Vagina (tissue), 1 donor: ENCODE measurements around a stretch of chr11.

DNA sequence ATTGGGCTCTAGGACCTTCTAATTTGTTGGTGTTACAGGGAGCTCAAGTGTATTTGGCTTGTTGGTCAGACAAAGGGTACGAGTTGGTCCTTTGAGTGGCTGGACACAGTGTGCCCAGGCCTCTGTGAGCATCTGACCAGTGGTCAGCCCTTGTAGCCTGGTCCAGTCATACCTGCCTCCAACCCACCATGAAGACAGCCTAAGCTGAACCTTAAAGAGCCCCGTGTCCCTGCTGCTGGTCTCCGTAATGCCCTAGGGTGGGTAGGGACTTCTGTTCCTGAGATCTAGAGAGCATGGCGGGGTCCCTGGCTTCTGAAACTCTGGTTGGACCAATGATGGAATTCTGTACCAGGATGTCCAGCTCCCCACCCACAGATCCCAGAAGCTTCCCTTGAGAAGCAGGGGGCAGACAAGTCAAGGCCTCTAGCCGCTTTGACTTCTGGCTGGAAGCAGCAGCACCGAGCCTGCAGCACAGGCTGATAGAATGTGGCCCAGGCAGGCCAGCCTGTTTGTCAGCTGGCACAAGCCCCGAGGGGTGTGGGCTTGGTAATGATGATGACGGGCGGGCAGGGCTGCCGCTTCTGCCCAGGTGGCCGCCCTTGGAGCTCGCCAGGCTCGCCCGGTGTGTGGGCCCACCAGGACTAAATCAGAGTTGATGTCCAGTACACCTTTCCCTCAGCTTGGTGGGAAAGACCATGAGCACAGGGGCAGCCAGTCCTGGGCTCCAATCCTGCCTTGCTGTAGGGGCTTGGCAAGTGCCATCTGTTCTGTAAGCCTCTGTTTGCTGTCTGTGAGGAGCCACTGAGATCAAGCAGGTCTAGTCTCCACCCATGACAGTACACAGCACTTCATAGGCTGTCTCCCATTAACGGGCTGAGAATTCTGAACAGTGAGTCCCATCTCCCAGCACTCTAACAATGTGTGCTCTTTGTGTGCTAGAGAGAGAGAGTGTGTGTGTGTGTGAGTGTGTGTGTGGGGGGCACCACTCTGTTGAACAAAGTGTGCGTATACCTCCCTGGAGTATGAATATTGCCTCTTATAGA is 26.6 kb downstream of the MICAL2 start:
- PRO-cap, result no peak
- RAMPAGE, long total RNA, result no peak

DNA sequence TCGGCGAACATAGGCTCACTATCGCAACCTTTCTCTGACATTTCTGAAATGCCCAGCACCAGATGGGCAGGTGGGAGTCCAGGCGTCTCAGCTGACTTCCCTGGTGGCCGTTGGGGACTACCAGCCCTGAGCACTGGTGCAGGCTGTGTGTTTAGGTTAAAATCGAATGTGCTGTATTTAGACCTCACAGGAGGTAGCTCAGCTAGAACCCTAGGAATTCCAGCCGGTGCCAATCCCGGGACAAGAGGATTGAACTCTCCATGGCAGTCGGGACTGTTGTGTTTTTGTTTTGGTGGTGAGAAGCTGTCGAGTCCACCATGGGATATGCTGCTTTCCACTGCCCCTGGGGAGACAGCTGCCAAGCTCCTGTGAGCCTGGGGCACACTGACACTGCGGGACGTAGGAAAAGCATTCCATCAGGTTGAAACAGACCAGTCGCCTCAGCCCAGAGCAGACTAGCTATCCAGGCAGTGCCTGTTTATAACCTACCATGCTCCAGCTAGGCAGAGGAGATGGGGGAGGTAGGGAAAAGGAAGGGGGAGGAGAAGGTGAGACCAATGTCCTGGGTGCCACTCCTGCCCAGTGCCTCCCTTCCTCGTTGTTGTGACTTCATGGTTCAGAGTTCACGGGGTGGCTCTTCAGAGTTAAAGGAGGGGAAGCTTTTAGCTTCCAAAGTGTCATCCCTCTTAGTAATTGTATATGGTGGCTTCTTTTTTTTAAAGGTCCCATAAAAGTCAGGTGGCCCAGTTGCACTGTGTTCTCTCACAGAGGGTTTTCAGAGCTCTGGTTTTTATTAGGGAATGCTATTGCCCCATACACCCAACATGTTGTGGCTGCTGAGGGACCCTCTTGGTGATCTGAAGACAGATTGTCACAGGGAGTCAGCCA is 53.0 kb downstream of the MICAL2 start:
- PRO-cap, result no peak
- RAMPAGE, long total RNA, result no peak

DNA sequence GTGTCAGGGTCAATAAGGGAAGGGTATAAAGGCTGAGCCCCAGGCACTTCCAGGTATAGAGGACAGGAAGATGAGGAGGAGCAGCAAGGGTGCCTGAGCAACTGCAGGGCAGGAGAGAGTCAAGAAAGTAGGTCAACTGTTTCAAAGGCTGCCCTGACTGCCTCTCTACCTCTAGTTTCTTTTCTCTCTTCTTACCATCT is 86.0 kb downstream of the MICAL2 start:
- PRO-cap, result no peak
- RAMPAGE, long total RNA, result no peak

- PRO-cap, result no peak
- RAMPAGE, long total RNA, result no peak
Measured at GRCh38 chr11:12249428-12250128, 127.8 kb upstream of the PARVA start.

GRCh38 chr11:12286980-12287371 is 90.4 kb upstream of the PARVA start:
- PRO-cap, result no peak
- RAMPAGE, long total RNA, result no peak

- PRO-cap, result no peak
- RAMPAGE, long total RNA, result start-site peak on the plus strand at chr11:12380293-12380364, 5 reads
Measured at GRCh38 chr11:12379816-12381052, 2.9 kb downstream of the PARVA start.

DNA sequence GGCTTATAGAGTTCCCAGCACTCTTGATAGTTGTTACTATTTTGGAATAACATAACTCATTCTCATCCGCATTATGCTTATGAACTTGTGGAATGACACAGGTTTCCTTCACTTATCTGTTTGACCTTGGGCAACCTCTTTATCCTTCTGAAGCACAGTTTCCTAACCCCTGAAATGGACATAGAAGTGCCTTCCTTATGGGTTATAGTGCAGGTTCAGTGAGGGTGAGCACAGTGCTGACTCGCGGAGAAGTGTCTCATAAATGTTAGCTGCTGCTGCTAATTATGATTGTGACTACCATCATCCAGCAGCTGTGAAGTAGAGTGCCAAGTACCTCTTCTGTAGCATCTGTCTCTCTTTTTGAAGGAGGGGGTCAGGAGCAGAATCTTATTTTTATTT is 15.1 kb downstream of the TEAD1 start:
- PRO-cap, result no peak
- RAMPAGE, long total RNA, result no peak

- PRO-cap, result unidirectional peak, minus-strand start at chr11:12694364
- RAMPAGE, long total RNA, result no peak
Measured at GRCh38 chr11:12694201-12694733, 20.0 kb downstream of the TEAD1 start.

DNA sequence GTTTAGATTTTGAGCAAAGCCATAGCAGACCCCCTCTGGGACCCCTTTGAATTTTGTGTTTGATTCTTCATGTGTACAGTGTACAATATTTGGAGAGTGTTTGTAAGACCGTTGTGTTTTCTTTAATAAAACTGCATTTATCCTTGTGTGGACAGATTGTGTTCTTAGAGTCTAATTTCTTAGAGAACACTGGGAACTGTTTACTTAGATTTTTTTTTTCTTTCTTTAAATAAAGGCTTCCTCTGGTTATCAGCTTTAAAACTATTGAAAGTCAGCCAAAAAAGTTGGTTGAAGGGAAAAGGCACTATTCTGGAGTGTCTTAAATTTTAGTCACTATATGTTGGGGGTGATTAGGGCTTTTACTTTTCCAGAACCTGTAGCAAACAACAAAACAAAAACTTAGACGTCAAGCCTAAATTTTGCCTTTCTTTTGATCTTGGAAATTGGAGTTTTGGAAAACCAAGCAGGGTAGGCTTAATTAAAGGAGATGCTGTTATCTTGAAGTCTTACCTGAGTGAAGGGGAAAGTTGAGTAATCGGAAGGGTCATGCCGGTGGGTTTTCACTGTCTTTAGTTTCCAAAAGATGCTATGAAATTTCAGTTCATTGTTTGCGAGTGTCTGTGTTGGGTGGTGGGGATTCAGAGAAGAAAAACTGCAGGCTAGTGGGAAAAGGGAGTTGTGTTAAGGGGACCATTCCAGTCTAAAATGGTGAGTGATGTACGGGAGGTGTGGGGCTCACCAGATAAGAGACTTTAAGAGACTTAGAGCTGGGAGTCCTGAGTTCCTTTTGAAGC is 27.0 kb downstream of the TEAD1 start:
- PRO-cap, result no peak
- RAMPAGE, long total RNA, result no peak

GRCh38 chr11:12806144-12806771 is 132.0 kb downstream of the TEAD1 start:
- PRO-cap, result no peak
- RAMPAGE, long total RNA, result no peak

- PRO-cap, result bidirectional peak, plus-strand start at chr11:12814071, minus-strand start at chr11:12813983
- RAMPAGE, long total RNA, result start-site peak on the plus strand at chr11:12814006-12814280, 22 reads
Measured at GRCh38 chr11:12813516-12814465, 139.6 kb downstream of the TEAD1 start.

- PRO-cap, result no peak
- RAMPAGE, long total RNA, result start-site peak on the plus strand at chr11:12829839-12829968, 25 reads
Measured at GRCh38 chr11:12829495-12830652, 155.7 kb downstream of the TEAD1 start.

- PRO-cap, result no peak
- RAMPAGE, long total RNA, result no peak
Measured at GRCh38 chr11:12845538-12846471, 163.3 kb upstream of the RASSF10 start.

GRCh38 chr11:12862607-12863108 is 146.5 kb upstream of the RASSF10 start:
- PRO-cap, result no peak
- RAMPAGE, long total RNA, result no peak

DNA sequence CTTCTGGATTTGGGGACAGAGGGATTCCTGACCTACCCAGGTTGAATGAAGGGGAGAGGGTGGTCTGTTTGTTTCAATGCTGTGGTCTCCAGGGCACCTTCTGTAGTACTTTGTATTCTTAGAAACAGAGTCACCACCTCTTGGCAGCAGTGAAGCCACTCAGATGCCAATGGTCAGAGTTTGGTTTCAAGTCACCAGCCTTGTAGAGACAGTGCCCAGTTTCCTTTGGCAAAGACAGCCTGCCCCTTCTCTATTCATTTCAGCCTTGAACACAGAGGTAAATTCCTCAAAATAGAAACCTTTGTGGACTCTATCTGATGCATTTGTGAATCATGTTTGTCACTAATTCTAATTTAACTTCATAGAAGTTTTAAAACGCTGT is 111.7 kb upstream of the RASSF10 start:
- PRO-cap, result no peak
- RAMPAGE, long total RNA, result no peak

- PRO-cap, result no peak
- RAMPAGE, long total RNA, result no peak
Measured at GRCh38 chr11:13007929-13008376, 1.2 kb upstream of the RASSF10 start.

GRCh38 chr11:13333290-13333977 is 55.8 kb downstream of the BMAL1 start:
- PRO-cap, result no peak
- RAMPAGE, long total RNA, result no peak

- PRO-cap, result no peak
- RAMPAGE, long total RNA, result no peak
Measured at GRCh38 chr11:13337947-13339268, 60.8 kb downstream of the BMAL1 start.

- PRO-cap, result no peak
- RAMPAGE, long total RNA, result no peak
Measured at GRCh38 chr11:13356606-13357217, 79.1 kb downstream of the BMAL1 start.

- PRO-cap, result no peak
- RAMPAGE, long total RNA, result no peak
Measured at GRCh38 chr11:13463610-13464089, 628 bp upstream of the BTBD10 start.